Urinary bladder (tissue), 3 donors: ENCODE measurements around the gene CCDC201.

GRCh38 chr7:44824780-44825876, 22.8 kb downstream of the H2AZ2 start:
- PRO-cap: no peak
- RAMPAGE, long total RNA: no peak

DNA sequence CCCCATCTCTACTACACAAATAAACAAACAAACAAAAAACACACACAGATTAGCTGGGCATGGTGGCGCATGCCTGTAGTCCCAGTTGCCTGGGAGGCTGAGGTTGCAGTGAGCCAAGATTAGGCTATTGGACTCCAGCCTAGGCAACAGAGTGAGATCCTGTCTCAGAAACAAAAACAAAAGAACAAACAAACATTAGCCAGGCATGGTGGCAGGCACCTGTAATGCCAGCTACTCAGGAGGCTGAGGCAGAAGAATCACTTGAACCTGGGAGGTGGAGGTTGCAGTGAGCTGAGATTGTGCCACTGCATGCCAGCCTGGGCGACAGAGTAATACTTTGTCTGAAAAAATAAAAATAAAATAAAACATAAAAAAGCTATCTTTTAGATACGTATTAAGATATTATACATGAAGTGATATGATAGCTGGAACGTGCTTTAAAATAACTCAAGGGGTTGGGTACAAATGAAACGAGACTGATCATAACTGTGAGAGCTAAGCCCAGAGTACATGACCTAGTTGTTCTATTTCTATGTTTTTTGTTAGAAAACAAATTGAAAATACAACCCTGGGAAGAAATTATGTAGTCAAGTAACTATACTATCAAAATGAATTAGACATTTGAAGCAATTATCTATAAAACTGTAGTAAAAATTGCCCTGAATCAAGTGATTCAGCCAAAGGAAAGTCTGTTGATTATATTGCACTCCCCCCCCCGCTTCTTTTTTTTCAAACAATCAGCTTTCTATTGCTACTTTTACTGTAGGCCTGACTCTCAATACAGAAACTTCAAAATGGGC, 16.9 kb downstream of the H2AZ2 start:
- PRO-cap: no peak
- RAMPAGE, long total RNA: no peak

DNA sequence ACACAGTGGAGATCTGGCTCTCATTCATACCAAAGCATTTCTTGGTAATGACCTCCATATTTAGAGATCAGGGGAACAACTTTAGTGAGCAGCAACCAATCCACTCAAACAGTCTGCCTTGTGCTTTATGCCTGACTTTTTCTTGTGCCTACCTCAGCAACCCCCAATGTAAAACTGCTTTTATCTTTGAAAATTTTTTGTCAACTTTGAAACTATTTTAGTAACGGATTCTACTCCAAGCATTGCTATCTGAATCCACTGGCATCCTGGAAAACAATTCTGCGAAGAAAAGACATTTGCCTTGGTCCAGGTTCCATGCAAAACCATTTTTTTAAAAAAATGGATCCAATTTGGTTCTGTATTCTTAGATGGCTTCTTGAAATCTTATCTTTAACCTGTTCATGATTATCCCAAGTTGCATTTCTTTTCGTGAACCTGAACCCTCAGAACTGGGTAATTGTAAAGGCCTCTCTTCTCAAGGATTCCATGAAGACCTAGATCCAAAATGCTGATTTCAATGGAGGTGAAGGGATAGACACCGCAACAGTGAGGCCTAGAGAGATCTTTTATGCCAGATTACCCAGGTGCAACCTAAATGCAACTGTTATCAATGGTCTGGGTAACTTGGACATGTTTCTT, 1.8 kb downstream of the PURB start:
- PRO-cap: no peak
- RAMPAGE, long total RNA: no peak

DNA sequence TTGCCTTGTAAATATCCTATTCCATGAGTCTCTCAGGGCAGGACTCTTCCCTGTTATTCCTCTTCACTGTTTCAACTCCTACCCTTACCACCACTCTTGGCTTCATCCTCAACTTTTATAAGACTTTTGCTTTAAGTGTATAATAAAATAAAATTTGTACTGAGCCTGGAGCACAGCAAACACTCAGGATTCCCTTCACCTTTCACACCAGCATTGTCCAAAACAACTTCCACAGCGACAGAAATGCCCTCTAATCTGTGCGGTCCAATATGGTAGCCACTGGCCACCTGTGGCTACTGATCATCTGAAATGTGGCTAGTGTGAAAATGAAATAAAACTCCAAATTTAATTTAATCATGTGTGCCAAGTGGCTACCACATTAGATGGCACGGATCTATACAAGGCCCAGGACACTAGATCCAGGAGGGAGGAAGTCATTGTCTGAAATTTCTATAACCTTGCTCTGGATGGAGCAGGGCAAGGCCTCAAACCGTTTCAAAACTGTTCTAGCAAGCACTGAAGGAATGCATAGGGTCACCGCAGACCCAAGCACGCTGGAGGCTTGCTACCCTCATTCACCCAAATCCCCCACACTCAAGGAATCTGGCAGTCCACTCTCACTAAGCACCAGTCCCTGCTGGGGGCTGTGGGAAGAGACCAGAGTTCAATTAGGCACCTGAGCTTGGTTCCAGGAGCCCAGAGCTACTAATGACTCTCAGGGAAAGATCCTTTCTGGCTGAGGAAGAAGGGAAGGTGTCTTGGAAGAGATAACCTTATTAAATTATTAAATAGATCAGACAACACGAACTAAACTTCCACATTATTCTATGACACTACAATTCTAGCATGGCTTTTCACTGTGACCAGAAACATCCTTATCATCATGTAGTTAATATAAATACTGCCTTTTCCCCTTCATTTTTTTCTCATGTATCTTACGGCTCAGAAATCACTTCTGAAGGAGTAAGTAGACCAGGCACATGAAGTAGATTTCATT, 6.4 kb upstream of the MYO1G start:
- PRO-cap: no peak
- RAMPAGE, long total RNA: no peak

DNA sequence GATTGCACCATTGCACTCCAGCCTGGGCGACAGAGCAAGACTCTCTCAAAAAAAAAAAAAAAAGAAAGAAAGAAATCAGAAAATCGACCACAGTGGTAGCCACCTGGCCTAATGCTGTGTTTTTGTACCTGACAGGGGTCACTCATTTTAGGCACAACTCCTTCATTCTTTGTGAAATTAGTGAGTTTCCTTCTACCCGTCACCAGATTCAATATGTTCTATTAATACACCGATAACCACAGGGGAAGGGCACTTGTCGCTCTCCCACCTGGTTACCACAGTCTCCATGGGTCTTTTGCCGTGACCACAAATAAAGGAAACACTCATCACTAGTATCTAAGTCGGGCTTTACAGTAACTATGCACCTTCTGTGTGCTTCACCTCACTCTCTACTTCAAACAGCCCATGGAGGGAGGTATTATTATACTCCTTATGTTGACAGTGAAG, 146.3 kb downstream of the ADCY1 start:
- PRO-cap: no peak
- RAMPAGE, long total RNA: no peak

DNA sequence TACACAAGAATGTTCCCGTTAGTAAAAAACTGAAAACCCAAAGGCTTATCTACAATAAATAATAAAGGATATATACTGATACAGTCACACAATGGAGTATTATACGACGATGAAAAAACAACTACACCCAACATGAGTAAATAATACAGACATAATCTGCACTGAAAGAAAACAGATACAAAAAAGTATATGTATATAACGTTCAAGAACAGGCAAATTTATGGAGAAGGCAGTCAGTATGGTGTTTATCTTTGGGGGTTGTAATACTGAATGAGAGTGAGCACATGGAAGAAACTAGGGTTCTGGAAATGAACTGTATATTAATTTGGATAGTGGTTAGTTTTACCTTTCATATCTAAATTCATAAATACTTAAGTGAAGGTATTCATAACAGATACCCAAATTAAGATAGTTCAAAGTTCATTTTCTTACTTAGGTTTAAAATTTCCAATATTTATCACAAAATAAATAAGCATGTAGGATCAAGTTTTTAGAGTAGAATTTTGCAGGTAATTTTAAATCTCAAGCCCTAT, 109.0 kb downstream of the CCDC201 start:
- PRO-cap: no peak
- RAMPAGE, long total RNA: no peak

DNA sequence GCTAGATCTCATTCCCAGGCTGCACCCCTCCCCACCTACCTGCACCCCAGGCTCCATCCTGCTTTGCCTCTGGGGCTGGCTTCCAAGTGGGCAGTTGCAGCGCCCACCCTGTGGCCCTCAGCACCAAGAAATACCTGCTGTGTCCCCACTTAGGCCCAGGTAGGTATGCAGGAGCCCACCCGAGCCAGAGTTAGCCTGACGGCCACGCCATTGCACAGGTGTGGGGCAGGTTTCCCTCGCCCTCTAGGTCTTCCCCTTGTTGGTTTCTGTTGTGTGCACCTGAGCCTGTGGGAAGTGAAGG, at the start of gene CCDC201:
Gene CCDC201, minus strand, starts transcription at position 132 of the 301 bp plus-strand sequence.
- PRO-cap: no peak
- RAMPAGE, long total RNA: no peak

- PRO-cap: no peak
- RAMPAGE, long total RNA: no peak
These were observed 370.6 kb upstream of the IGFBP3 start for GRCh38 chr7:46291535-46292143.

DNA sequence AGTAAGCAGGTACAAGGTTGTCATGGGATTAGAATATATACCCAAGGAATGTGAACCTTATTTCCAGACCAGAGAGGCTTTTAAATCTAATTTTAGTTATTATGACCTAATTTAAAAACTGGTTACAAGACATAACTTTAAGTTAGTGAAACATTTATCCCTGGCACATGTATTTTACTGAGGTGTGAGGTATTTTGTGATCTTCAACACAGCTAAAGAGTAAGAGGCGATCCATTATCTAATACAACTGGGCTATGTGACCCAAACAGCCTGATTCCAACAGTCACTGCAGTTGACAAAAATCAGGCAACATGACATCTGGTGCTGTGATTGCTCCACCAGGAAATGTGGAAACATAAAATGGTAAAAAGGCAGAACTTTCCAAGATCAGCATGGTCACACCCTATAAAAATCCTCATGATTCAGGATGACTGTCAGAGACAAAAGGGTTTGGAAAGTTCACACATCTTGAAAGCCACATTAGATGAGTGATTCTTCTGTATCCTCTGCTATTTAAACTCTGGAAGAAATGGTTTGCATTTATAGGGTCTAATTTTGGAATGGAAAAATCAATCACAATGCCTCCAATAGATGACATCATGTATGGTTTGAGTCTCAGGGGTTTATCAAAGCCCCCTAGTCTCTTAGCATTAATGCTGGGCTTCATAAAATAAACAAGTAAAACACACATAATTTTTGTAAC, 662.5 kb upstream of the IGFBP3 start:
- PRO-cap: unidirectional peak, plus-strand start at position 437 of the sequence
- RAMPAGE, long total RNA: no peak

GRCh38 chr7:46763853-46764692, 817.8 kb downstream of the TNS3 start:
- PRO-cap: no peak
- RAMPAGE, long total RNA: no peak

DNA sequence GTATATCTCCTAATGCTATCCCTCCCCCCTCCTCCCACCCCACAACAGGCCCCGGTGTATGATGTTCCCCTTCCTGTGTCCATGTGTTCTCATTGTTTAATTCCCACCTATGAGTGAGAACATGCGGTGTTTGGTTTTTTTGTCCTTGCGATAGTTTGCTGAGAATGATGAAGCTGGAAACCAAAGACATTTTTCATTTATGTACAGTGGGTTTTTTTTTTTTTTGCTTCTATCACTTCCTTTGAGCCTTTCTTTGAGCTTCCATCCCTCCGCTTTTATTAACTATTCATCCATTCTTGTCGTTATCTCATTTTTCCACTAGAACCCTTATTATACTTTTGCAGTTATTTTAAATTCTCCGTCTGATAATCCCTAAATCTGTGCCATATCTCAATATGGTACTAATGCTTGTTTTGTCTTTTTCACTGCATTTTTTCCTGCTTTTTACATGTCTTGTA, 780.1 kb downstream of the TNS3 start:
- PRO-cap: no peak
- RAMPAGE, long total RNA: no peak

DNA sequence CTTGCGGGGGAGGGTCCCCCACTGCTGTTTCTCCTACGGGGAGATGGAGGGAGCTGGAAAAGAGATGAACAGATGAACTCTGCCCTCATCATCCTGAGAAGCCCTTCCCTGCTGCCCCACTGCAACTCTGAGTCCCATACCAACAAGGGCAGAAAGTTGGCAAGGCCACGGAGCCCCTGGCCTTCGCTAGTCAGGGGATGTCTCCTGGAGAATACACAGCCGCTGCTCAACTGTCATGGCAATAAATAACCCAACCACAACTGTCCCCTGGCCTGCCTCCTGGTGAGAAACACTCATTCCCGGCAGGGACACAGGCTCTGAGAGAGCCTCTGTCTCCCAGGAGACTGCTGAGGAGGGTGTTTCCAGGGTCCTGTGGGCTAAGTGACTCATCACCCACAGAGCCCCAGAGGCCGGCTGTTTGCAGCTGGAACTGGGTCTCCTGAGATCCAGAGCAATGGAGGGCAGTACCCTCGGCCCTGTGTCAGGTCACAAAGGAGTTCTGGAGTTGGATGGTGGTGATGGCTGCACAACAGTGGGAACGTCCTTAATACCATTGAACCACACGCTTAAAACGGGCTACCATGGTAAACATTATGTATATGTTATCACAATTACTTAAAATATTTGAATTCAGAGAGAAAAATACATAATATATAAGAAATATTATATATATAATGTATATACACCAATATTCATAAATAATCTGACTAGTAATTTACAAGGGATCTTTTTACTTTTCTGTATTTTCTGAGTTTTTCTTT, 354.0 kb downstream of the TNS3 start:
- PRO-cap: no peak
- RAMPAGE, long total RNA: no peak

DNA sequence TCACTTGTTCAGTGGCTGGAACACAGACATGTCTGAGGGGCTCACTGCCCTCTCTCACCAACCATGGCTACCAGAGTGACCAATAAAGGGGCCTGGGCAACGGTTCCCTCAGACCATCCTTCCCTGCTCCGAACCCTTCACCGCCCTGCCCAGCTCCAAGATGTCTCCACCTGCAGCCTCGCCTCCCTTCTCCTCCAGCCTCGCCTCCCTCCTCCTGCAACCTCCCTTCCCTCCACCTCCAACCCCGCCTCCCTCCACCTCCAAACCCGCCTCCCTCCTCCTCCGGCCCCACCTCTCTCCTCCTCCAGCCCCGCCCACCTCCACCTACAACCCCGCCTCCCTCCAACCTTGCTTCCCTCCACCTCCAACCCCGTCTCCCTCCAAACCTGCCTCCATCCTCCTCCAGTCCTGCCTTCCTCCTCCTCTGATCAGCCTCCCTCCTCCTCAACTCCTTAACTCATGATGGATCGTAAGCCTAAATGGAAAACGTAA, 353.3 kb downstream of the TNS3 start:
- PRO-cap: no peak
- RAMPAGE, long total RNA: no peak

GRCh38 chr7:47285861-47286208, 296.1 kb downstream of the TNS3 start:
- PRO-cap: no peak
- RAMPAGE, long total RNA: no peak

DNA sequence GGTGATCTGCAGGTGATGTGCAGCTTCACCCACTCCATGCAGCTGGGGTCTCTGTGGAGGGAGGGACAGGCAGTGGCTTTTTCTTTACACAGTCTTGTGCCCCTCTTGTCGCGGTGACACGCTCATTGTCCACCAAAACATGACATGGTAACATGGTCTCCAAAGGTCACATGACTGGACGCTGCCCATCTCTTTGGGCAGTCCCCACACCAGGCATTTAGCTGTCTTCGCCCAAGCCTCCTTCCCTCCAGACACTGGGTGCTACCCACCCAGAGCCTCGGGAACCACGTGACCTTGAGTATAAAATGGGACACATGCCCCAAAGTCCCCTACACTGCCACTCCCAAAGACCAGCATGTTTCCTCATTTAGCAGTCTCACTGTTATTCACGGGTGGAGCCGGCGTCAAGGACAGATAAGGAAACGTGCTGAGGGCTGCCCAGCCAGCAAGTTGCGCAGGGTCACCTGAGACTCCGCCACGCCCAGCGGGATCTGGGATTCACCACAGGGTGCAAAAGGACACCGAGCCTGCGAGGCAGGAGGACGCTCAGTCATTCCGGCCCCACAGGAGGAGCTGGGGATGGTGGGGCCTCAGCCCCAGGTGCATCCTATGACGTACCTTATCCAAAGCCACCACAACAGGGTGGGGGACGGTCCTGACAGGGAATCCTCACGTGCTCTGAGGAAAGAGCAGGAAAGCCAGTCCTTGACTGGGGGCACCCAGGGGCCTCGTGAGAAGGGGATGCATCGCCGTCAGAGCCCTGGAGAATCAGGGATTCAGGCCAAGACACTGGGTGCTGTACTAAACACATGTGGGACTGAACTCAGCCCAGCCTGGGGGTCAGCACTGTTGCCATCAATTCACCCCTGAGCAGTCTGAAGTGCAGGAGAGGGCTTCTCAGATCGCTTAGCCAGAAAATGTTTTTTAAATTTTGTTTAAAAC, 226.9 kb downstream of the TNS3 start:
- PRO-cap: no peak
- RAMPAGE, long total RNA: no peak

GRCh38 chr7:47362888-47363424, 219.0 kb downstream of the TNS3 start:
- PRO-cap: no peak
- RAMPAGE, long total RNA: no peak

DNA sequence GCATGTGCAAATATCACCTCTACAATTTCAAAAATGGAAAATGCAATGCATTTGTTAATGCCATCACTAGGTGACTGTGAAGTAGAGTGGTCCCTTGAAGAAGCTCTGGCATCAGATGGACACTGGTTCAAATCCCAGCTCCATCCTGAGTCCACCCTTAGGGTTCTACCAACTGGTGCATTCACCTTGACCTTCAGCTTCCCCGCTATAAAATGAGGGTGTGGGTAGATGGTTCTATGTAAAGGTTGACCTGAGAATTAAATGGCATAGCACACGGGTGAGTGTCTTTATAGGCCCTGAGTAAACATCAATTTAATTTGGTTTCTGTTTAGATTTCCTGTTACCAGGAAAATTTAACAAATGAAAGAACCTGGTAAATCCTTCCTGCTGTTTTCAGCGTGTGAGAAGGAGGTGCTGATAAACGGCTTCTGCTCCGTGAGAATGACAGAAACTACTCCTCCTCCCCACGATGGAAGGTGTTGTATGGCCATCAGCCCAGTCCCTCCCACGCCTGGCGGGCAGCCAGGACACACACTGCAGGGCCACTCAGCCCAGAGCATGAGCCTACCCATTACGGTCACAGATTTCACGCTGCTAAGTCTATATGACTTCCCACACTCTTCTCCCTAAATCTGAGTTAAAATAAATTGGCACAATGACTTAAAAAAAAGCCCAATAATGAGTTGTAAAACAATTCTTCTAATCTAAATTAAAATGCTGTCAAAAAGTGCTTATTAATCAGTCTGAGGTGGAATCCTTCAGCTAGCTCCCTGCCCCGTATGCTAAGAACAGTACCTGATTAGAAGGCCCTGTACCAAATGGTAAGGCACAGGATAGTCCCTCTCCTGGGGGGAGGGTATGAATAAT, 210.0 kb downstream of the TNS3 start:
- PRO-cap: no peak
- RAMPAGE, long total RNA: no peak

GRCh38 chr7:47379630-47380667, 202.0 kb downstream of the TNS3 start:
- PRO-cap: no peak
- RAMPAGE, long total RNA: no peak

DNA sequence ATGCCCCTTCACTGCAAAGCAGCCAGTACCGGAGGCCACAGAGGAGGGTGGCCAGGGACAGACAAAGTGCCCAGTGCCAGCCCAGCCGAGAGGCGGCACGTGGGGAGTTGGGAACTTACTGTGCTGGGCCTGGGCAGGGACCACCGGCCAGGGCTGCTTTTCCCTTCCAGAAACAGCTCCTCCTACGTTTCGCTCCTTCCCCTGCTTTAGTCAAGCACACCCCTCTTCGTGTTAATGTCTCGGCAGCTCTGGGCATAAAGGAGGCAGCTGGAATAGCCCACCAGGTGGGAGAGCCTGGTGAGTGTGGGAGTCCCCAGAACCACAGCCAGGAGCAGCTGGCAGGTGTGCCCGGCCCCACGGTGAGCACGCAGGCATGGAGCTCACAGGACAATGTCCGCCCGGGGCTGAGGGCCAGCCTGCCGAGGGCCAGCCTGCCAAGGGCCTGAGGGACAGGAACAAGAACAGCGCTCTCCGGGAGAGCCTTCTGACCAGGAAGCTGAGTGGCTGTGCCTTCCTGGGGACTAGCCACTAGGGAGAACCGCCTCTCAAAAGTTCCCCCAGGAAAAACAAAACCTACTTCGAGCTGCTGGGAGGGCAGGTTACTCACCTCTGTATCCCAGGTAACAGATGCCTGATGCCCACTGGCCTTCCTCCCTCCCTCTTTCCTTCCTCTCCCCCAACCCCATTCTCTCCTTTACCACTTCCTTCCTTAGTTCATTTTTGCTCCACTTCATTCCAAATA, 128.9 kb downstream of the TNS3 start:
- PRO-cap: no peak
- RAMPAGE, long total RNA: no peak

DNA sequence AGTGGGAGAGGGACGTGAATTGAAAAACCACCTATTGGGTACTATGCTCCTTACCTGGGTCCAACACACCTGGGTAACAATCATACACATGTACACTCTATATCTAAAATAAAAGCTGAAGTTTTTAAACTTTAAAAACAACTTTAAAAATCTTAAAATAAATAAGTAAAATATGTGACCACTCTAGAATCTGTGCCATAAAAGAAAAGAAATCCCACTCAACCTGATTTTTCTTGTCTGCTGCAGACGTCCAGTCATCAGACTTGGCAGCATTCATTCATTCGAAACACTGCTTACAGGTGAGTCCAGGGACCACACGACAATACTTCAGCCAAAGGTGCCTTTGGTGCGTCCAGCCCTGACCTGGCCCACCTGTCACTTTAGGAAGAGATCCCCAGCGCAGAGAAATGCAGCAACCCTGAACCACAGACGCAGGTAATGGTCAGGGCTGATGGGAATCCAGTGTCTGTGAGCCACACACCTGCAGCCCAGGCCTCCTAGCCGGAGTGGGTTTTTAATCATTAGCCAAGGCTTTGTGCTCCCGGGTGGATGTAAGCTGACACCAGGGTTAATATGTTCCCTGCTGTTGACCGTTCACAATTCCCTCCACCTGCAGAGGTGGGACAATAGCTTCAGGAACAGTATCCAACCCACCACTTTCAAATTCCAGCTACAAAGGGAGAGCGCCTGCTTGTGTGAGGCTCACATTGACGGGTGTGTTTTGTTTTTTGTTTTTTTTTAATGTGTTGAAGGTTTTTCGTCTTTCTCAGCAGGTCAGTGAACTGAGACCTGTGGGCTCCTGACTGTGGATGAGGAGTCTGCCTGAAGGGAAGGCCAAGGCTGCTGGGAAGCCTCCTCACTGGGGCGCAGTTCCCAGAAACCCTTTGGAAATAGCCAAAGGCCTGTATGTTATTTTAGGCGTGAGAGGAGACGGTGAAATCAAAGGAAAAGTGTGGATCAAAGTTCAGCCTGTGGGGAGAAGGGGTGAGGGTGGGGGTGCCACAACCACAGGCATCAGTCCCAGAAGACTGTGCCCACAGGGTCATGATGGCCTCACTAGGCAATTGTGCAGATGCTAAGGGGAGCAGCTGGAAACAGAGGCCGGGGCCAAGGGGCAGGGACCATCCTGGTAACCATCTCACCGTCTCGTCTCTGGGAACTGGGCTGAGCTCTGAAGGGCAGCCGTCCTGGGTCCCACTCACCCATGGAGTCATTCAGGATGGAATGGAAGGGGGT, 111.3 kb downstream of the TNS3 start:
- PRO-cap: no peak
- RAMPAGE, long total RNA: no peak